Mesenchymal stem cell of the bone marrow (primary cell): ENCODE data around the genes REG3A, CTNNA2 and SUCLG1.

DNA sequence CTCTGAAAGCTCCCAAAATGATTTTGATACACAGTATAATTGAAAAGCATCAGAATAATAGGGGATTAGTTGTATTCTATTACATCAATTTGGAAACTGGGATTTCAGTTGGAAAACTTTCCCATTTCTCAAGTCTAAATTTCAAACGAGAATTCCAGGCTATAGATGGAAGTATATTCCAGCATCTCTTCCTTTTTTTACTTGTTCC, 326.9 kb upstream of the GCFC2 start:
- CAGE, long polyA plus RNA = no peak

GRCh38 chr2:77592542-77593586, 70.7 kb upstream of the LRRTM4 start:
- CAGE, long polyA plus RNA = no peak

DNA sequence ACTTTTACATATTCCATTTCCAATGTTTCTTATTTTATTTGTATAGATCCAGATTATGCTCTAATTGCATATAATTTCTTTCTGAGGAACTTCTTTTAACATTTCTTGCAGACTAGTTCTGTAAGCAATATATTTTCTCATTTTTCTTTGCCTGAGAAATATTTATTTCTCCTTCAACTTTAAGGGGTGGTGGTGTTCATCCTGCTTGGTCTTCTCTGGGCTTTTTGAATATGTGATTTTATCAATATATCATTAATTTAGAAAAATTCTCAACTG, 737.8 kb upstream of the LRRTM4 start:
- CAGE, long polyA plus RNA = no peak

GRCh38 chr2:79159130-79159810, at the start of gene REG3A:
Gene REG3A (minus strand): TSS chr2:79159753.
- CAGE, long polyA plus RNA = no peak

DNA sequence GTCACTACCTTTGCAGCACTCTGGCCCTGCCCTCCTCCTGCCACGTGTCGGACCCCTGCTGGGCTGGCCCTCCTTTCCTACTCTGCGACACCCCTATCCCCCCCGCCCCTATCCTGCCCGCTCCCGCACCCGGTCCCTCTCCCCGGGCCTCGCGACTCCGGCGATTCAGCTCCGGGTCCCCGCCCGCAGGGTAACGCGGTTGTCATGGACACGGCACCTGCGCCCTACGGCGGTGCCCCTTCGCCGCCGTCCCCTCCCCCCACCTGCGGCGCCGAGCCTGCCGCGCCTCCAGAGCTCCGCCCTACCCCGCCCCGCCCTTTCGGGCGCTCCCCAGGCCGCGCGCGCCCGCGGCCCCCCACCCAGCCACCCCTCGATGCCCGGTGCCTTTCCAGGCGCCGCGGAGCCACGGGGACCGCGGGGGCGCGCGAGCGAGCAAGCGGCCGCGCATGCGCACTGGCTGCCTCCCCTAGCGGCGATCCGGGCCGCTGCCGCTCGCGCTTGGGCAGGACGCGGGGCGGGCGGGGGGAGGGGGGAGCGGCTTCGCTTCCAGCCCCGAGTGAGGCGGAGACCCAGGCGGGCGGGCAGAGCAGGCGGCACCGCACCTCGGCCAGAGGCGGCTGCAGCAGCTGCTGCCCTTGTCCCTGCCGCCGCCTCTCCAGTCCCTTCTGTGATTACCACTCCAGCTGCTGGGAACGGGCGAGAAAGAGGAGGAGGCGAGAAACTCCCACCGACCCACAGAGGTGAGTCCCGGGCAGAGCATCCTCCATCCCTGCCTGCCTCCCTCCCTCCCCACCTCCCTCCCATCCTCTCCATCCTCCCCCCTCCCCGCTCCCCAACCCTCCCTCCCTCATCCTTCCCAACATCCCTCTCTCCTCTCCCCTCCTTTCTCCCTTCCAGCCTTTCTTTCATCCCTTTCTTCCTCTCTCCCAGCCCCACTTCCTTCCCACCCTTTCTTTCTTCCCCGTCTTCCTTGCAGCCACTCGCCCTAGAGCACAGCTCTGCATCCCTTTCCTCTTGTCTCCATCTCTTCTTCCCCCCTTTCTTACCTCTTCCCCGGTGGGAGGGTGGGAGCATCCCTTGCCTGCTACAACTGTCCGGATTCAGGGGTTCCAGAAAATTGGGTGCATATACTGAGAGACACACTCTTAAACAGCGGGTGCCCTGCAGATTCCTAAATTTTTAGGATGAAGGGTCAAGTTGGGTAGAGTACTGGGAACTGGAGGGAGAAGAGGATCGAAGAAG, at the start of gene CTNNA2:
Gene CTNNA2 (plus strand): TSS at position 584 of the 1,242 bp plus-strand sequence.
- CAGE, long polyA plus RNA = no peak

- CAGE, long polyA plus RNA = no peak
Measured at GRCh38 chr2:79631395-79631744, 118.5 kb downstream of the CTNNA2 start.

DNA sequence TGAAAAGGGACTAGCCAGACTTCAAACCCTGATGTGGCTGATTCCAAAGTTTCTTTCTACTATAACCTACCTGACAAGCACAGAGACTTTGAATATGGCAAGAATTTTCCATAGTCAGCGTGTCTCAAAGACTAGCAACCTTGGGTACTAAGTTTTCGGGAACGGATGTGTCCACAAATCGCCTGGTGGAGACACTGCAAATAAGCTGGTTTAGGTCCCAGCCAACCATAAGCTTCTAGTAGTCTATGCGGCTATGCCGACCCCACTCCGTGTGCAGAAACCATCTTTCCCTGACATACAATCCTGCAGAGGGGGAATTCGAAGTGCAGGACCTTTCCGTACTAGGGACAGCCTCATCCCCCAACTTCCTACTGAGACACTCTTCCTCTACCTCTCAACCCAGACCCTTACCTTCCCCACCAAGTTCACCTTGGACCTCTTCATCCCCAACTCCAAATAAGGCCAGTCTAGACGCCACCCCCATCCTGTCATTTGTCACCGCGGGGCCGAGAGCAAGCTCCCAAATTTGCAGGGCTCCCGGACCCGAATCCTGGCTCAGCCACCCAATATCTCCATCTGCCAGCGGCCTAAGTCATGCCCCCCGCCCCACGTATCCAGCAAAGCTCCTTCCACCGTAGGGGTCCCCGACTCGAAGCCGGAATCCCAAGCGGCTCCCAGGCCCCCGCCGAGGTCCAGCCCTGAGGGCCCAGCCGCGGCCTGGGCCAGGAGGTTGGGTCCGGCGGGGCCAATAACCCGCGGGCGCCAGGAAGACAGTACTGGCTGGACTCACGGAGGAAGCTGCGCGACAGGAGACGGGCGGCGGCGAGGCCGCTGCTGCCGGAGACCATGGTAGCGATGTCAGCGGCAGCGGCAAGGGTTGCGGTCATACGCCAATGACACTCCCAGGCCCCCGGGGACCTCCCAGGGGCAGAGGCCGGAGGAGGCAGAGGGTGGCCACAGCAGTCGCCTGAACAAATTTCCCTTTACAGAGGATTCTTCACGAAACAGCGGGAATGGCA, at the start of gene SUCLG1:
Gene SUCLG1 (minus strand): TSS at position 898 of the 1,019 bp plus-strand sequence.
- CAGE, long polyA plus RNA = no peak

DNA sequence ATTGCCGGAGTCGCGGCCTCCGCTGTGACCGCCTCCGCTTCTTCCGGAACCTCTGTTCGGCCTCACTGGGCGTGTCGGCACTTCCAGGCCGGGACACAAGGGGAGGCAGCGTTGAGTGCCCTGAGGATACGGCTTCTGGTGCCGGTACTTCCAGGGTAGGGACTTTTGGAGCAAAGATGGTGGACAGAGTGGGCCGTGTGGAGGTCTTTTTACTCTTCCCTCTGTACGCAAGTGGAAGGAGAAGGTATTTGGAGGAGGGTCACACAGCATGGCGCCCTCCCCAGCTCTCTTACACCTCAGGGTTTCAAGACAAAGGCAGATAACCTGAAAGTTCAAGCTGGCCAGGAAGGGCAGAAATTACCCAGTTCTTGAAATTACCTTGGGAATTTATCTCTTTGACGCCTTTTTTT, 56.9 kb downstream of the TRABD2A start:
- CAGE, long polyA plus RNA = no peak

DNA sequence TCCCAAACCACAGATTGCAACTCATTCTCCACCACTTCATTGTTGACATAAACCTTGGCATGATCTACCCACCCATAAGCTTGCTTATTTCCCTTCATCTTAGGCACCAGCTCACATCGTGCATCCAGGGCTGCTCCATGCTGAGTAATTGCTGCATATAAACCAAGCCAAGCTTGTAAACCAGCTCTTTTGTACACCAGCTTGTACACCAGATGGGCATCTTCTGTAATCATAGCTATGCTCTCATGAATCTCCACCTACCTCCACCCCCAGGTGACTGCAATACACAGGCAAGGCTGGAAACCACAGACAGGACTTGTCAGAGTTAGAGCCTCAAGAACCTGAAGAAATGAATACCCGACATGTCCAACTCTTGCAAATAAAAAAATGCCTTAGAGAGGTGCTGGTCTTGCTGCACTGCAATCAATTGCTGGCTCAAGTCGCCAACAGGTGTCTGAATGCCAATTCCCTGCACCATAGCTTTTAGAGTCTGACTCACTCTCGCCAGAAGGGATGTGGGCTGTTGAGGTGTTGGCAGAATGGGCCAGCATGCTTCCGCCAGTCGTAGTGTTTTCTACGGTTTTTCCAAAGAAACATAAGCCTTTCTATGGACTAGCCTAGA, 31.4 kb downstream of the TRABD2A start:
- CAGE, long polyA plus RNA = no peak

DNA sequence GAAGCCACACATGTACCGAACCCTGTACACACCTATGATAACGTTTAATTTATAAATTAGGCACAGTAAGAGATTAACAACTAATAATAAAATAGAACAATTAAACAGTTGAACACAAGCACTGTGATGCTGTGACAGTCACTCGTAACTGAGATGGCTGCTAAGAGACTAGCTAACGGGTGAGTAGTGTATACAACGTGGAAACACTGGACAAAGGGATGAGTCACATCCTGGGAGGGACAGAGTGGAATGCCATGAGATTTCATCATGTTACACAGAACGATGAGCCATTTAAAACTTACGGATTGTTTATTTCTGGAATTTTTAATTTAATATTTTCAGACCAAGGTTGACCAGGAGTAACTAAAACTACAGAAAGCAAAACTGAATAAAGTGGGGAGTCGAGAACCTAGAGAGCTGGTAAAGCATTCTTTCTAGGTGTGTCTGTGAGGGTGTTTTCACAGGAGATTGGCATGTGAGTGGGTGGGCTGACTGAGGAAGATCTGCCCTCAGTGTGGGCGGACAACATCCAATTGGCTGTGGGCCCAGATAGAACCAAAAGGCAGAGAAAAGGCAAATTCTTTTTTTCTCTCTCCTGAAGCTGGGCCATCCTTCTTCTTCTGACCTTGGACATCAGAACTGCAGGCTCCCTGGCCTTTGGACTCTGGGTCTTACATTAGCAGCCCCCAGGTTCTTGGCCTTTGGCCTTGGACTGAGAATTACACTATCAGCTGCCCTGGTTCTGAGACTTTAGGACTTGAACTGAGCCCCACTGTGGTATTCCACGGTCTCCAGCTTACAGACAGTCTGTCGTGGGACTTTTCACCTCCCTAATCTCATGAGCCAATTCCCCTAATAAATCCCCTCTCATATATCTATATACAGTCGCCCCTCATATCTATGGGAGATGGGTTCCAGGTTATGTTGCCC, 14.6 kb downstream of the TMSB10 start:
- CAGE, long polyA plus RNA = no peak

- CAGE, long polyA plus RNA = no peak
Measured at GRCh38 chr2:84957647-84959027, 12.8 kb upstream of the KCMF1 start.

DNA sequence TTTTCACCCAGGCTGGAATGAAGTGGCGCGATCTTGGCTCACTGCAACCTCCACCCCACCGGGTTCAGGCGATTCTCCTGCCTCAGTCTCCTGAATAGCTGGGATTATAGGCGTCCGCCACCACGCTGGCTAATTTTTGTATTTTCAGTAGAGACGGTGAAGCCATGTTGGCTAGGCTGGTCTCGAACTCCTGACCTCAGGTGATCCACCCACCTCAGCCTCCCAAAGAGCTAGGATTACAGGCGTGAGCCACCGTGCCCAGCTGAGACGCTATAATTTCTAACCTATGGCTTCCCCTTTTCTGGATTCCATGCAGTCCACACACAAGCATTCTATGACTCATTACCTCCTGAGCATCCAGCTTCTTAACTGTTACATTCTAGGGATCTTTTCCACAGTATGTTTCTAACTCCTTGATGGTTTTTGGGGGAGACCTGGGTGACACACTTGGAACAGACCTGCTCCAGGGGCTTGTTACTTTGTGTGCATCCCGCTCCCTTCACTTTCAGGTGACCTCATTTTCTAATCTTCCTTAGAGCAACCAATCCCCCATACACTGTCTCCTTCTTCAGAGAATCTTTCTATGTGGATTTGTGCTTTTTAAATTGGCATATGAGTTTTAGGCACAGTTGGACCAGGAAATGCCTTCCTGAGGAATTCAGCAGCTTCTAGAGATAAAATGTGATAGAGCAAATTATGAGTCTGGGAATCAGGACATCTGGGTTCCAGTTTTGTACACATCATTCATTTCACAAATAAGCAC, 11.8 kb upstream of the KCMF1 start:
- CAGE, long polyA plus RNA = no peak

- CAGE, long polyA plus RNA = no peak
Measured at GRCh38 chr2:84972460-84972785, 1.5 kb downstream of the KCMF1 start.

GRCh38 chr2:85139295-85140351, 6.4 kb downstream of the TCF7L1 start:
- CAGE, long polyA plus RNA = no peak

DNA sequence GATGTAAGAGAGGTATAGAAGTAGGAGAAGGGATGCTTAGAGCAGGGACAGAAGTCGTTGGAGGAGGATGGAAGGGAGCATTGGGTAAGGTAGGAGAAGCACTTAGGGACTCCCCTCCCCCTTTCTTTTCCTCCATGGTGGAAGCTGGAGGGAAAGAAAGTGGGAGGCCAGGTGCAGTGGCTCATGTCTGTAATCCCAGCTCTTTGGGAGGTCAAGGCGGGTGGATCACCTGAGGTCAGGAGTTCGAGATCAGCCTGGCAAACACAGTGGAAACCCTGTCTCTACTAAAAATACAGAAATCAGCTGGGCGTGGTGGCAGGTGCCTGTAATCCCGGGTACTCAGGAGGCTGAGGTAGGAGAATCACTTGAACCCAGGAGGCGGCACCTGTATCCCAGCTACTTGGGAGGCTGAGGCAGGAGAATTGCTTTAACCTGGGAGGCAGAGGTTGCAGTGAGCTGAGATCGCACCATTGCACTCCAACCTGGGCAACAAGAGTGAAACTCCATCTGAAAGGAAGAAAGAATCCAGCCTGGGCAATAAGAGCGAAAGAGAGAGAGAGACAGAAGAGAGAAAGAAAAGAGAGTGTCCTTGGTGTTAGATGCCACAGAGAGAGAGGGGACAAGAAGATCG, 7.3 kb downstream of the TCF7L1 start:
- CAGE, long polyA plus RNA = no peak

DNA sequence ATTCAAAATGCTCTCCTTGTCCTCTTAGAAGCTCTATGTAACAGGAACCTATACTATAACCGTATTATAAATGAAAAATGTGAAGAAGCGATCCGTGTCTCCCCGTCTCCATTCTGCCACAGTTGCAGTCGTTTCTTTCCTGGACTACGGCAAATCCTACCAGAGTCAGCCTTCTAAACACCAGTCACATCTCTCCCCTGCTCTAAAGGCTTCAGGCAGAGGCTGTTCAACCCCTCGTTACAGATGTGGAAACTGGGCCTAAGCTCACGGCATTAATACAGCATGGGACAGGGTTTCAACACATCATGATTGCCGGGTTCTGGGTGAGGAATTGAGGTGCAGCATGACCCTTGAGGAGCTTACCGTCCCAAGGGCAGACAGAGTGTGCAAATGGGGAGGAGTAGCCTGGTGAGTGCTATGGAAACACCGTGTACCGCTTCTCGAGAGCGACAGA, 51.3 kb downstream of the TGOLN2 start:
- CAGE, long polyA plus RNA = no peak

DNA sequence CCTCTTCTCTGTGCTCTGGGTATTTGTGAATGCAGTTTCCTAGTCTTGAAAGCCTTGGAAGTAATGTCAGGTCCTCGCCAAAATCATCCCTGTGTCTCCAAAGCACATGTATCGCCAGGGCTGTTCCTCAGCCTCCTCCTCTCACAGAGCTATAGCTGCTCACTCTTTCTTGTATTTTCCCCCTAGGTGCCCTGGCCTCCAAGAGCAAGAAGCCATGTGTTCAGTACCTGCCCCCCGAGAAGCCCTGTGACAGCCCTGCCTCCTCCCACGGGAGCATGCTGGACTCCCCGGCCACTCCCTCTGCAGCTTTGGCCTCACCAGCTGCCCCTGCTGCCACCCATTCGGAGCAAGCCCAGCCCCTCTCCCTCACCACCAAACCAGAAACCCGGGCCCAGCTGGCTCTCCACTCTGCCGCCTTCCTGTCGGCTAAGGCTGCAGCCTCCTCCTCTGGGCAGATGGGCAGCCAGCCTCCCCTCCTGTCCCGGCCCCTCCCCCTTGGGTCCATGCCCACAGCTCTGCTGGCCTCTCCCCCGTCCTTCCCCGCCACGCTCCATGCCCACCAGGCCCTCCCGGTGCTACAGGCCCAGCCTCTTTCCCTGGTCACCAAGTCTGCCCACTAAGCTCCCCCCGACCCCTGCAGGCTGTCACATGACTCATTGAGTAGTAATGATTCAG, 18.8 kb downstream of the TGOLN2 start:
- CAGE, long polyA plus RNA = no peak

DNA sequence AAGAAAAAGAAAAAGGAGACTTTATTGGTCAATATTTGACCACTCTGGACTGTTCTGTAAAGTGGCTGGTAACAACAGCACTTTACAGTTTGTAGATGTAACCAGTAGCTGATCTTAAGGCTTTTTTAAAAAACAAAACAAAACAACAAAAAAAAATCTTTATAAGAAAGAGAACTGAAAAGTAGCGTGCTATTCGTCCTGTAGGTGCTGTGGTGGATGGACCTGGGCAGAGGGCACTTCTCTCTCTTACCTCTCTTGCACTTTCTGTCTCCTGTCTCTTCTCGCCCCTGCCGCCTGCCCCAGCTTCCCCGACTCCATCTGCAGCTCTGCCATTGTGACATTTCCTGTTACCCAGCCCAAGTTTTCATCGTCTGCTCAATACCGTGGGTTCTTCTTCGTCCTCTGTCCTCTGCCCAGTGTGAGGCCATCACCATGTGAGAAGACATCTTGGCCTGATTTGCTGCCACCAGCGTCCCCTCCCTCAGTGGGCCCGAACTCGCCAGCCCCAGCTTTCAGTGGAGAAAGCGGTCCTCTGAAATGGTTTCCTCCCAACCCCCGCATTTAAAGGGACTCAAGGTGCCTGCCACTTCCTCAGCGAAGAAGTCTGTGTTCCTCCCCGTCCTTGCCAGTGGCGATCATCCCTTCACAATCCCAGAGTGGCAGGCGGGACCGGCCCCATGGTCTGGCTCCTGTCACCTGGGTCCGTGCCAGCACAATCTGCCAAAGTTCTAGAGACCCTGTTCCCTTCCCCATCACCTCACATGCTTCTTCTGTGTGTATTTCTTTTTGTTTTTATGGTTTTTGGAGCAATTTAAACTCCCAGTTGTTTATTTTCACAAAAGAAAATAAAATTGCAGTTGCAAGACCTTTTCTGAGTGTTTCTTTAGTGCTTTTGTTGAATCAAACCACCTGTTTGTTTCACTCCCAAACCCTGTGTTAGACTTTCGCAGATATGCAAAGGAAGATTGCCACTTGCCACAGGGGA, 18.0 kb downstream of the TGOLN2 start:
- CAGE, long polyA plus RNA = no peak

DNA sequence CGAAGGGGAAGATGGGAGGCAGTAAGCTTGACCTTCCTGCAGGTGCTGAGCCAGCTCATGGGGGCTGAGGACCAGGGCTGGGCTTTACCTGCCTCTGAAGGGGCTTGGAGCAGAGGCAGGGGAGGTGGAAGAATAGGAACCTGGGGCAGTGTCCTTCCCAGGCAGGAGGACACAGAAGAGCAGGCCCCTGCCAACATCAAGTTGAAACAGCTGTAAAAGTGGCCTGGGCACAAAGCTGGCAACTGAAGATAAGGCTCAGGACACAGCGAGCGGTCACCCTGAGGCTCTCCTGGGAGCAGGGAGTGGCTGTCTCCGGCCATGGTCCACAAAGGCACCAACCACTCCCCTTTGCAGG, 13.1 kb downstream of the TGOLN2 start:
- CAGE, long polyA plus RNA = no peak

GRCh38 chr2:85396558-85397501, 13.3 kb downstream of the CAPG start:
- CAGE, long polyA plus RNA = no peak